Umbilical cord (tissue), 2 donors: ENCODE measurements around a stretch of chr22.

DNA sequence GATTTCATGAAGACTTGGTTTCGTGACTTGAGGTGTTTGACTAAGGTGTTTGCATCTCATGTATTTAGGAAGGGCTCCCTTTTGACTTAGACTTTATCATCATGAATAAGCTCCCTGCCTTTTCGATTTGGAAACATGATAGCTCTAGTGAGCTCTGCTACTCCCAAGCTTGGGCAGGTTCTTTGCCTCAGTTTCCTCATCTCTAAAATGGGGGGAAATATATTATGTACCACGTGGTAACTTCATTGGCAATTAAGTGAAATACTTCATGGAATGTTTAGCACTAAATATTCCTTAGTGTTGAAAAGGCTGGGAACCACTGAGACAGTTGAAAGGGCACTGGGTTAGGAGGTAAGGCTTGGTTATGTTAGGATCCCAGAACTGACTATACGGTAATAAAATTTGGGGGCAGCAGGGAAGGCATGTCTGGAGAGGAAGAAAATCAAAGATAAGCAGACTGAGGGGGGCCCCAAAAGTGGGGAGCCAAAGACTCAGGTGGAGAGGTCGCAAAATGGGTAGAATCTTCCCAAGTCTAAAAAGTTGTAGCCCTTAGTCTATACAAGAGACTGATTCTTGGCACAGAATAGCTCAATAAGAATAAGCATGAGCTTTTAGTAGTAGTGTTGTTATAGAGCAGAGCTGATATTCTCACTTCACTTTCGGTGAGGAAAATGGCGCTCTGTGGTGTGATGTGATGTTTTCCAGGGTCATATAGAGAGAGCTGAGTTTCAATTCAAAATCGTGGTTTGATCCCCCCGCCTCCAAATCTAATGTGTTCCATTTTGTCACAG is 9.5 kb downstream of the TIMP3 start:
- RAMPAGE, long total RNA = no peak

- RAMPAGE, long total RNA = no peak
Measured at GRCh38 chr22:32839495-32840522, 38.3 kb downstream of the TIMP3 start.

DNA sequence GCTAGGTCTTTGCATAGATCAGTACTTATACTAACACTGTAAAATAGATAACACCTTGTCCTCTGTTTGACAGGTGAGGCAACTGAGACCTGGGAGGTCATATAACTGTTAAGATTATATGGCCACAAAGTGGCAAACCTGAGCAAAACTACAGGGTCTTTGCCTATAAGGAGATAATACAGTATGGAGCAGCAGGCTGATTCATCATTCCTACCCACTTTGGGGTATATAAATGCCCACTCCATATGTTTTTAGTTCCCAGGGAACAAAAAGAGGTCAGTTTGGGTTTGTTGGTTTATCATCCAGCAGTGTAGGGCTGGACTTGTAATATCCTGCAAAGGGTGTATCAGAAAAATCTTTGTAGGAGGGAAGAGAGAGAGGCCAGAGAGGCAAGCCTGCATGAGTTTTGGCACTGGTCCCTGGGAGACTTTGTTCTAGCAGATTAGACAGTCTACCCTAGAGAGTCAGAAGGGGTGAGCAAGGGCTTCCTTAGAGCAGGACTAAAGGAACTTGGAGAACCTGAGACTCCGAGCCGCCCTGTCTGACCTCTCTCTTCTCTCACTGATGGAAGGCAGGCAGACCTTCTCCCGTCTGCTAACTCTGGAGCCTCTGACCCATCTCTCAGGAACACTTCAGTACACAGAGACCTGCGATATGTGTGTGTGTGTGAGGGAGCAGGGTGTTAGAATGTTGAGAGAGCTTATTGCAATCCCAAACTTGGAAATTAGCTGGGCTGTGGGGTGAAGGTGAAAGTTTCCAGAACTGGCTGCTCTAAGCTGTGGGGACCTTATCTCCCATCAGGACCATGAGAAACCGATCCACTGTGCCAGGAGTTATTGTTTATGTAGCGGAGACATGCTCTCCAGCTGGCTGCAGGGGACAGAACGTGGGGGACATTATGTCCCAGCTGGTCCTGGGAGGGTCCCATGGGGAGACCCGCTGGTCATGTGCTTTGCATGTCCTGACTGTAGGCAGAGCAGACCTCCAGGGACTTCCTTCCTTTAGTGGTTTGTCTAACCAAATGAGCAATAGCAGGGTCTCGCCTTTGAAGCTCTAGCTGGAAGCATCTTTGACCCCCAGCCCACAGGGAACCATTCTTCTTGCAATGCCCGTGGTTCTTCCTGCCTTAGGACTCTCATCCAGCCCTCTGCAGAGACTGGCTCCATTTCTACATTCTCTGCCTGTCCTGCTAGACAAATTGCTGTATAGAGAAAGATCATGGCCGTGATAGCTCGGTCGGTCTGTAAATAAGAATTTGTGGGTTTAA is 51.0 kb downstream of the TIMP3 start:
- RAMPAGE, long total RNA = no peak

- RAMPAGE, long total RNA = no peak
Measured at GRCh38 chr22:32986004-32986361, 72.2 kb downstream of the SYN3 start.

GRCh38 chr22:33163835-33164303 is 105.7 kb upstream of the SYN3 start:
- RAMPAGE, long total RNA = no peak

DNA sequence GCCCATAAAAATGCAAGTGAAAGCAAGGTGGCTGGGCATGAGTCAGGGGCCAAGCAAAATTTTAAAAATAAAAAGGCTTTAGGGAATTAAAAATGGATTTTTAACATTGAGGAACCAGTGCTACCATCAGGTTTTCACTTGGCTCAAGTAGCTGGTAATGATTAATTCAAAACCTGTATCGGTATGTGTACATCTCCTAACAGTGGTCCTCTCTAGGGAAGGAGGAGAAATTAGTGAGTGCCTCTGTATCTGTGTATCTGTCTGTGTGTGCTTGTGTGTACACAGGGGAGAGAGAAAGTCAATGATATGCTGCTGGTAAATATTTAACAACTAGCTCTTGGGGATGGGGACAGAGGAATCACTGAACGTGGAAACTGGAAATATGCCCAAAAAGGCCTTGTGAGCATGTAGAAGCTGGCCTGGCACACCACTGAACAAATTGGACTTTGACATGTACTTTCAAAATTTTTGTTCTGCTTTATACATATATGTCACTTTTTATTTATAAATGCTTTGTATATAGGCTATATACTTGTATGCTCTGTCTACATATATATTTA is 214.0 kb upstream of the SYN3 start:
- RAMPAGE, long total RNA = no peak

DNA sequence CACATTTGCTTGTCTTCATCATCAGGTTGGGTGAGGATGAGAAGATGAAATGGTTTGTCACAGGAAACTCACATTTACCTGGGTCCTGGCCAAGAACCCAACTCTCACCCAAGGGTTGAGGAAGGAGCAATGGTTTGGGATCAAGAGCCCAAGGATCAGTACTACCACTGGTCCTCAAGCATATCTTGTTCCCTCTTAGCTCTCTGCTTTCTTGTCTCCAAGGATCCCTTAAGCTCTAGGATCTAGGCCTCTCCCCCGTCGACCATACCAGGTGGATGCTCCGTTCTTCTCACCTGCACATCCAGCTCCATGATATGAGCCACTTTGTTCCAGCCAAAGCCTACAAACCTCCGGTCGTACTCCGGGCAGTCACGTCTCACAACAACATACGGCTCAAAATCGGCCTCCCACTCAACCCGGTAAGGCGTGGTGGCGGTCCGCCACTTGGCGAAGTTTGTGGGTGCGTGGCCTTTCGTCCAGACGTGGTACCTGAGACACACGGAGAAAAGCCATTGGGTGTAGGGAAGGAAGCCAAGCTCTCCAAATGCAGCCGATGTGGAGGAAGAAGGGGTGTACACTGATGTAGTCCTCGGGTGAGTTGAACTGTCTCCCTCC is 218.7 kb upstream of the SYN3 start:
- RAMPAGE, long total RNA = no peak

- RAMPAGE, long total RNA = no peak
Measured at GRCh38 chr22:33337248-33338059, 279.3 kb upstream of the SYN3 start.

- RAMPAGE, long total RNA = no peak
Measured at GRCh38 chr22:33883460-33884684, 36.4 kb downstream of the LARGE1 start.

GRCh38 chr22:33896129-33896847 is 24.0 kb downstream of the LARGE1 start:
- RAMPAGE, long total RNA = no peak

- RAMPAGE, long total RNA = no peak
Measured at GRCh38 chr22:33908802-33908973, 11.6 kb downstream of the LARGE1 start.

- RAMPAGE, long total RNA = no peak
Measured at GRCh38 chr22:34775577-34775895, 290.4 kb upstream of the ISX start.

- RAMPAGE, long total RNA = no peak
Measured at GRCh38 chr22:35066508-35067304, 748 bp downstream of the ISX start.

DNA sequence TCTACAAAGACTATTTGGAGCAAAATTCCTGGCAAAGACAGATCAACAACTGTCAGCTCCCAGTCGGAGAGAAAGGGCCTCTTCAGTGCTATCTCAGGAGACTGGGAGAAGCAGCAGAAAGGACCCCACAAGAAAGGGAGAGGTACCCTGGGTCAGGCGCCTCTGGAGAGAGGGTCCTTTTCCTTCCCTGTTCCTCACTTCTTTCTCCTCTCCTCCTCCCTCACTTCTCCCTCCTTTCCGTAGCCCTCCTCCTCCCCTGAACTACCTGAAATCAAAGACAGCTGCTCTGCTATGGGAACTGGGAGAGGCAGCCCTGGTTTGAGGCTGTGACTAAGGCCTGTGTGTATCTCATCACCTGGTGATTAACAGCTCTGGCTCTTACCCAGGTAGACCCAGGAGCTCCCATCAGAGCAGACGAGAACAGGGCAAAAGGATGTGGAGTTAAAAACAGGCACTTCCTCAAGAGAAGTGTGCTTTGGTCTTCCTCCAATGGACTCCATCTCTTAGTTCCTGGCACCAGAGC is 5.7 kb downstream of the ISX start:
- RAMPAGE, long total RNA = no peak

GRCh38 chr22:35317779-35318268 is 18.1 kb downstream of the TOM1 start:
- RAMPAGE, long total RNA = no peak

DNA sequence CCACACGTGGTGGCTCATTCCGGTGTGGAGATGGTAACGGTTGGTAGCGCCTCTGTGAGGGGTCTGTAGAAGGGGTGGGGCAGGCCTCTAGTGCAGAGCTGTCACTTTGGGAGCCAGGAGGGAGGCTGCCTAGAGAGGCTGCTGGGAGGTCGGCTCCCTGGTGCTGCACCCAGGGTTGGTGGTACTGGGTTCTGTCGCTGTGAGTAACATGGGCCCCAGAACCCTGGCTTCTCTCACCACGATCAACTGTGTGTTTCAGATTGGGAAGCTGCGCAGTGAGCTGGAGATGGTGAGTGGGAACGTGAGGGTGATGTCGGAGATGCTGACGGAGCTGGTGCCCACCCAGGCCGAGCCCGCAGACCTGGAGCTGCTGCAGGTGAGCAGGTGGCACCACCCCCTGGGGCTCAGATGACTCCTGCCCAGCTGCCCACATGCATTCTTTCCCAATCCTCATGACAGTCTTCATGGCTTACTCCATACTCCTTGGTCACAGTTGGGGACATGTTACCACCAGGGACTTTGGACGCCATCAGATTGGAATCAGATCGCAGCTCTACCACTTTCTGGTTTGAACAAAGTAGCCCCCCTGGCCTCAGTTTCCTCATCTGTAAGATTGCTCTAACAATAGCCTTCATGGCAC is 27.4 kb downstream of the TOM1 start:
- RAMPAGE, long total RNA = no peak

DNA sequence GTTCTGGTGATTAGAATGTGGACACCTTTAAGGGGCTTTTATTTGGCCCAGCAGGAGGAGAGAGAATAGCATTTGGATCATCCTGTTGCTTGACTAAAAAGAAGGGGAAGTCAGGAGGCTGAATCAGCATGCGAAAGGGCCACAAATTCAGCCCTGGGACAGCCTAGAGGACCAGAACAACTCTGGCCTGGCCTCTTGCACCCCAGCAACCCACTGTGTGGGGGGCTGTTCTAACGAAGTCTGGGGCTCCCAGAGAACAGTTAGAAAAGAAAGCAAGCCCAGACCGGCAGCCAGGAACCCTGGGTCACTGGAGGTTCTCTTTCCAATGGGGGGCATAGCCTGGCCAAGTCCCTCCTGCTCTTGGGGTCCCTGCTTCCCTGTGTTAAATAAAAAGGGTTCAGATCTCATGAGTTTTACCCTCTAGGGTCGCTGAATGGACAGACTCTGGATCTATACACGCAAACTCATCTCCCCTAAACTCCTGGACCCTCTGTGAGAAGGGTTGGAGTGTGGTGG is 3.0 kb upstream of the HMOX1 start:
- RAMPAGE, long total RNA = no peak

DNA sequence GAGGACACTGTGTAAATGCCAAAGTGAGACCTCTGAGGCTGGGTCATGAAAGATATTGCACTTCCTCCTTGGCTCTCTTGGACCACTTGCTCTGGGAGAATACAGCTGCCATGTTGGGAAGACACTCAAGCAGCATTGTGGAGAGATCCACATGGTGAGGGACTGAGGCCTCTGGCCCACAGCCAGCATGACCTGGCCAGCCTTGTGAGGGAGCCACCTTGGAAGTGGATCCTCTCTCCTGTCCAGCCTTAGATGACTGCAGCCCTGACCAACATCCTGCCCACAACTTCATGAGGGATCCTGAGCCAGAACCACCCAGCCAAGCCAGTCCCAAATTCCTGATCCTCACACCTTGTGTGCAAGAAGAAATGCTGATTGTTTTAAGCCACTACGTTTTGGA is 30.4 kb downstream of the MB start:
- RAMPAGE, long total RNA = no peak

DNA sequence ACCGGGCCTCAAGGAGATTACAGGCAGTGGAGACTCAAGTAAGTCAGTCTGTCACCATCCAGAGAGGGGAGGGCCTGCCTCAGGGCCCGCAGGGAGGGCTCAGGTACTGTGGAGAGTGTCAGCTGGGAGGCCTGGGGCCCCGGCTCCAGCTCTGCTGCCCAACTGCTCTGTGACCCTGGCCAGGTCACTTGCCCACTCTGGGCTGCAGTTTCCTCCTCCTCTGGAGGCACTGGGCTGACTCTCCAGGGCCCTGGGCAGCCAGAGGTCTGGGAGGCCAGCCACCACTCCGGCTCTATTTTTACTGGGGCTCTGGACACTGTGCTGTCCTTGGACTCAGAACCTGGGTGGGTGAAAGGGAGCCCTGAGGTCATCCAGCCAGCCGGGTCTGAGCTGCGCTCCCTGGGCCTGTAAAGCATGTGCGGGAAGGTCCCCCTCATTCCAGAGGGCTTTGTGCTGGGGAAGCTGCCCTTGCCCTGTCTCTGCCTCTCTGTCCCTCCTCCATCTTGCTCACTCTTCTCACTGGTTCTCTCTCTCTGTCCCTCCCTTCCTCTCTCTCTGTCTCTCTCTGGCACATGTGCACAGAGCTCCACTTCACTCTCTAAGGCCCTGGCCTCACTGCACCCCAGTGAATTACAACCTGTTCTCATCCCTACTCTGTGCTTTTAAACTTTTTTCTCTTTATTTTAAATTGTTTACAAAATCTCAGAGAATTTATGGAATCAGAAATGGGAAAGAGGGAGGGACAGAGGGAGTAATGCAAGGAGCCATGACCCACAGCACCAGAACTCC is 24.7 kb downstream of the MB start:
- RAMPAGE, long total RNA = no peak

DNA sequence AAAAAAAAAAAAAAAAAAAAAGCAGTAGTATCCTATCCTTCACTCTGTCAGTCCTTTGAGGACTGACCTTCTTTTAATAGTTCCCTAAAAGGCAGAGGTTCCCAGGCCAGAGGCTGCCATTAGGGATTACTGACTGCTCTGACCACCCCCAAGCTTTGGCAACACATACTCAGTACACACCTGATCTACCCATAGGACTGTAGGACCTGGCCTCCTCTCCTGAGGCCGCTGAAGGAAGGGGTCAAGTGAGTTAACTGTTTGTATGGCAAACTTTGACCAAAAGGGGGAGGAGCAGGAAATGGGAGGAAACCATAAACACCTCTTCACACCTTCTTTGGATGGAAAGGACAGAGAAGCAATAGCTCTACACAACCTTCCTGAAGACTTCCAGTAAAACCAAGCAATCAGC is 103.9 kb downstream of the APOL5 start:
- RAMPAGE, long total RNA = no peak